Cardiac septum (tissue), 1 donor: ENCODE measurements around a stretch of chr10.

DNA sequence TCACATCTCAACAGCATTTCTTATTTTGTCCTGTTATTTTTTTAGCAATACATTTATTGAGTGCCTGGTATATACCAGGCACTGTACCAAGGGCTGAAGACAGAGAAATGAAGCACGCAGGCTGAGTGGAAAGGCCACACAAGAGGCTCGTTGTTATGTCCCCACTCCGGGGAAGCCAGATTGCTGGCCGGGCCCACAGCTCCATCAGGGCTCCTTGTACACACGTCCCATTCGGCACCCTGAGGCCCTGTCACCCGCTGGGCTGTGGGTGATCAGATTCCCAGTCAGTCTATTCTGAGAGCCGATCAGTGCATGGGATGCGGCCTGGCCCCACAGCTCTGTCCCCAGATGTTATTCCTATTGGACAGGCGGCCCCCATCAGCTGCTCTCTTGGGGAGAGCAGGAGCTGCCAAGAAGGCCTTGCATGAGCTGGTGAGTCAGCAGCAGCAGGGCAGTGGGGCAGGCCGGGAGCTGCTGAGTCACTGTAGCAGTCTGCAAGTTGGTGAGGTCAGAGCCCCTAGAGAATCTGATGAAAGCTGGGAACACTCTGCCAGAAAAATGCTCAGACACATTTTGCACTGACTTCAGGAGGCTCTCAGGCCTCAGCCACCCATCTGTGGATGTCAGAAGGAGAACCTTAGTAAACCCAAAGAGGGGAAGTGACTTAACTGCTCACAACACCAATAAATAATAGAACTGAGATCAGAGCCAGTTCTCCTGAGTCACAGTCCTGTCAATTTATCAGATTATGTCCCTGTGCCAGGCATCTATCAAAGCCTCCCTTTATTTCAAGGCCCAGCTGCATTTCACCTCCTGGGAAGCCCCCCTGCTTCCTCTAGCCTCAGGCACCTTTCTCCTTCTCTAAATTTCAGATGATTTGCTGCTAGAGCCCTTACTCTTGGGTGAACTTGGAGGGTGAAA lies 9.4 kb upstream of the PSAP start:
- PRO-cap = bidirectional peak, plus-strand start at position 569 of the sequence, minus-strand start at position 296 of the sequence

DNA sequence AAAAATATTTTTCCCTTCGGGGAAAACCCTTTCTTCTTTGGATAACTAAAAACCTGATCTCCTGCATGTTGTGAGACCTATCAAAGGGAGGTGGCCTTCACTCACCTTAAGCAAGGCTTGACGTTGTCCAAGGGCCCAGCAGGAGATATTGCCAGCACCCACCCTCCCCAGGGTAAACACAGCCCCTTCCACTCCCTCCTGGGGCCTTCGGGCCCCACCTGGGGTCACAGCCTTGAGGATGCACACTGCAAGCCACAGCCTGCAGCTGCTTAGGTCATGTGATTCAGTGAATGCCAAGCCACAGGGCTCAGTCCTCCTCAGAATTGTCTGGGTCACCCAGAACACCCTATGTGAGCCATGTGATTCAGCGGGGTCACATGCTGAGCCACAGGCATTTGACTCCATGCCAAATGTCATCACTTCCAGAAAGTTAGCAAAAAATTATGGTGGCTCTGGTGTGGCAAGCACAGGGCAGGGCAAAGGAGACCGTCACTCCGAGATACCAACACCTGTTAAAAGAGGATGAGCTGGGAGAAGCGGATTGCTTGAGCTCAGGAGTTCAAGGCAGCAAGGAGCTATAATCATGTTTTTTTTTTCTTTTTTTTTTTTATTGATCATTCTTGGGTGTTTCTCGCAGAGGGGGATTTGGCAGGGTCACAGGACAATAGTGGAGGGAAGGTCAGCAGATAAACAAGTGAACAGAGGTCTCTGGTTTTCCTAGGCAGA lies 17.2 kb upstream of the PSAP start:
- PRO-cap = no peak

GRCh38 chr10:71887992-71888481 lies 37.0 kb upstream of the PSAP start:
- PRO-cap = no peak

- PRO-cap = no peak
These were observed 9.3 kb downstream of the CHST3 start for GRCh38 chr10:71973336-71974043.

DNA sequence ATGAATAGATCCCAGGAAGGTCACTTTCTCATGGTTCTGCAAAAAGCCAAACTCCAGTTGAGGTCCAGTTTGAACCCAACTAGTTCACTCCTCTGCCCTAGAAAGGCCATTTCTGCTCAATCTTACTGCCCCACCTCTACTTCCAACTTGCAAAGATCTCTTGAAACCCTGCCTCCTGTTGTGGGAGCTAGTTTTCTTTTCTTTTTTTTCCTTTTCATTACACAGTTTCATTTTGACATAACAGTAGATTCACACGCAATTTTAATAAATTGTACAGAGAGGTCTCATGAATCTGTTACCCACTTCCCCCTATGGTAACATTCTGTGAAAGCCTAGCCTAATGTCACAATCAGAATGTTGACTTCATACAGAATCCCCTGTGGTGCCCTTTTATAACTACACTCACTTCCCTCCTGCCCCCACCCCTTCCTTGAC lies 21.3 kb downstream of the CHST3 start:
- PRO-cap = bidirectional peak, plus-strand start outside the sequence, minus-strand start at position 356 of the sequence

DNA sequence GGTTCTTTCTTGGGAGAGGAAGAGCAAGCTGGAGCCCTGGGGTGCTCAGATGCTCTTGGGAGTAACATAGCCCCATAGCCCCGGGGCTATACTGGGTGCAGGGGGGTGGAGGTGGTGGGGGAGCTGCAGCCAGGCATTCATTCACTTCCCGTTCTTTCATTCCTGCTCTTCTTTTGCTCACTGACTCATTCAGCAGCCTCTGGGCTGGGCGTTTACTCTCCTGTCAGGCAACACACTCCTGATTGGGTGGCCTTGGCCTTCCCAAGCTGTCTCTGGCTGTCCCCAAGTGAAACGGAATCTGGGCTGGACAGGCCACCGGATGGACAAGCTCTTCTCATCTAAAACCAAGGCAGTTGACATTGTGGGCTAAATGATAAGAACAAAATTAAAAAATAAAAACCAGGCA lies 34.6 kb downstream of the CHST3 start:
- PRO-cap = bidirectional peak, plus-strand start at position 285 of the sequence, minus-strand start at position 182 of the sequence

- PRO-cap = no peak
These were observed 48.1 kb downstream of the CHST3 start for GRCh38 chr10:72012207-72012882.

DNA sequence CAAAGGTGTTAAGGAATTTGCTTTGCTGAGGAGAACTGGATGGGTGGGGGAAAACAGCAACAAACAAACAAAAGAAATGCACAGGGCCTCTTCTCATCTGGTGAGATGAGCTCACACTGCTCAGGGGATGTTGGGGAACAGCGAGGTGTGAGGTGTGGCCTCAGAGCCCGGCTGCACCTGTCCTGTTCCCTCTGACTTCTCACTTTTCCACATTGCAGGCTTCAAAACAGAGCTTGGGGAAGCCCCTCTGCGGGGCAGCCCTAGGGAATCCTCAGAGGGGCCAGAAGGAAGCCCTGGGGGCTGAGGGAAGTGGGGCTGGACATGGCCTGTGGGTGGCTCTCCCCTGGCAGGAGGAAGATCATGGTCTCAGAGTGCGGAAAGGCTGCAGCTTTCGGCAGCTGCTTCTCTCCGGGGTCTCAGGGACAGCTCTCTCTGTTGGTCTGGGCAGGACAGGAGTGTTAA lies 27.2 kb downstream of the SPOCK2 start:
- PRO-cap = no peak

- PRO-cap = no peak
These were observed 25.6 kb downstream of the SPOCK2 start for GRCh38 chr10:72062697-72063274.

DNA sequence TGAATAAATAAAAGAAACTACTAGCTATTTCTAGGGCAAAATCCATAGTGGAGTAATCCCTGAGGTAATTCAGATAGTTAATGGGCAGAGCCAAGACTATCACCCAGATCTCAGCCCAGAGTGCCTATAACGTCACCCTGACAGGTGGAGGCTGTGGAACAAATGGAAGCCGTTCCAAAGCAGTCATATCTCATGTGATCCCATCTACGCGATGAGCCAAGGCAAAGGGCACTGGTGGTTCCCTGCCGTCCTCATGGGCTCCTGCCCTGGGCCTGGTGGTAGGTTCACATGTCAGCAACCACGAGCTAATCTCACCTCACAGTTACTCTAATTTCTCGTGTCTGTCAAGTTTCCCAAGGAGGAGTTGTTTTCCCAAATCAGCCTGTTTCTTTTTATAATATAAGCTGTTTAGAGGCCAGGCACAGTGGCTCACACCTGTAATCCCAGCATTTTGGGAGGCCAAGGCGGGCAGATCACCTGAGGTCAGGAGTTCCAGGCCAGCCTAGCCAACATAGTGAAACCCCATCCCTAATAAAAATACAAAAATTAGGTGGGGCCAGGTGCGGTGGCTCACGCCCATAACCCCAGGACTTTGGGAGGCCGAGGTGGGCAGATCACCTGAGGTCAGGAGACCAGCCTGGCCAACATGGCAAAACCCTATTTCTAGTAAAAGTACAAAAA lies 22.5 kb upstream of the ASCC1 start:
- PRO-cap = no peak

- PRO-cap = bidirectional peak, plus-strand start at chr10:72273106, minus-strand start at chr10:72272863
These were observed 1.1 kb upstream of the DDIT4 start for GRCh38 chr10:72272517-72273221.

- PRO-cap = bidirectional peak, plus-strand start at chr10:72333223, minus-strand start at chr10:72333219
These were observed 21.5 kb downstream of the DNAJB12 start for GRCh38 chr10:72332805-72333949.

GRCh38 chr10:72349151-72349810 lies 5.4 kb downstream of the DNAJB12 start:
- PRO-cap = no peak

DNA sequence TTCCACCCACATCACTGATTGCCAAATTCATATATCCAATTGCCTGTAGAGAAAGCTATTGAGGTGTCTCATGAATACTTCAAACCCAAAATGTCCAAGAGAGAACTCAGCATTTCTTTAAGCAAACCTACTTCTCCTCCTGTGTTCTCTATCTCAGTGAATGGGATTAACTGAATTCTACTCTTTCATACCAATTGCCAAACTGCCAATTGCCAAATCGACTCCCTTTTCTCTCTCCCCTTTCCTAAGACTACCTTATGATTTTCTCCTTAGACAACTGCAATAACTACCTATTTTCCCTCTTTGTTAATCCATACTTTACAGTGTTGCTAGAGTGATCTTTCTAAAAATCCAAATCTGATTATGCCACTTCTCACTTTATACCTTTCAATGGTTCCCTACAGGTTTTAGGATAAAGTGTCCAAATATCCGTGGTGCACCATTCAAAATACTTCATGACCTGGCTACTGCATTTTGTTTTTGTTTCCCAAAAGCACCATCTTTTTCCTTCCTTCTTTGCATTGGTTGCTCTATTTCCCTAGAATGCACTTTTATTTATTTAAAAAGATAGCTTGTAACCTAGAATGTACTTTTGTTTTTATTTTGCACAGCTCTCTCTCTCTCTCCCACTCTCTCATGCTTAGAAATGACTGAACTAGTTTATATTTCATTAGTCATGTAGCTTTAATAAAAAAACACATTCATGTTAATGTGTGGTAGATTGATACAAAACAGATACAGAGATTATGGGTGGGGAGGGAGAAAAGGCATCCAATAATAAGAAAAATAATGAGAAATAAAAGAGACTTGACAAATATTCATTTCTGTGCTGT lies 105.2 kb upstream of the DNAJB12 start:
- PRO-cap = no peak

DNA sequence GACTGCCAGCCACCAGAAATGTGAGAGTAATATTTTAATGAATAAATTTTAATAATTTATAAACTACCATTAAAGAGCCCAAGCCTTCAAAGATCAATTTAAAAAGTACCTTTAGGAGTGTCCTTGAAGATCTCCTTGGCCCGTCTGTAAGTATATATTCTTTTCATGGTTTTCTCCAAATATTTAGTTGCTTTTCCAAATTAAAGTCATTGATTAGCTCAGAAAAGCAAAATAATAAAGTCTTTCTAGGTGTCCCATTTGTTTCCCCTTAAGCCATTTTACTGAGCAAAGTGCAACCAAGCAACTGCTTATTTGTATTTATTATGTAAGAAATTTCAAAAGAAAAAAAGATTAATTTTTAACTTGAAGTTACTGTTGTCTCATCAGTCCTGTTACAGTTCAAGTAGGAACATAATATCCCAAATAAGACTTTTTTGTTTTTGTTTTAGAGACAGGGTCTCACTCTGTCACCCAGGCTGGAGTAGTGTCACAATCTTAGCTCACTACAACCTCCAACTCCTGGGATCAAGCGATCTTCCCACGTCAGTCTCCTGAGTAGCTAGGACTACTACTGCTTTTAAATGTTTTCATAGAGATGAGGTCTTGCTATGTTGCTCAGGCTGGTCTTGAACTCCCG lies 102.1 kb downstream of the MICU1 start:
- PRO-cap = no peak

DNA sequence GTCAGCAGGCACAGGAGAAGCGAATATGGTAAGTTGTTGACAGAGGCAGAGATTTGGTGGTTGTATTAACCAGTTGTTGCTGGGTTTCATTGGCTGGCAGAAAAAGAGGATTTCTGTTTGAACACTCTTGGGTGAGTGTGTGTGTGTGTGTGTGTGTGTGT lies 976 bp downstream of the MCU start:
- PRO-cap = no peak

DNA sequence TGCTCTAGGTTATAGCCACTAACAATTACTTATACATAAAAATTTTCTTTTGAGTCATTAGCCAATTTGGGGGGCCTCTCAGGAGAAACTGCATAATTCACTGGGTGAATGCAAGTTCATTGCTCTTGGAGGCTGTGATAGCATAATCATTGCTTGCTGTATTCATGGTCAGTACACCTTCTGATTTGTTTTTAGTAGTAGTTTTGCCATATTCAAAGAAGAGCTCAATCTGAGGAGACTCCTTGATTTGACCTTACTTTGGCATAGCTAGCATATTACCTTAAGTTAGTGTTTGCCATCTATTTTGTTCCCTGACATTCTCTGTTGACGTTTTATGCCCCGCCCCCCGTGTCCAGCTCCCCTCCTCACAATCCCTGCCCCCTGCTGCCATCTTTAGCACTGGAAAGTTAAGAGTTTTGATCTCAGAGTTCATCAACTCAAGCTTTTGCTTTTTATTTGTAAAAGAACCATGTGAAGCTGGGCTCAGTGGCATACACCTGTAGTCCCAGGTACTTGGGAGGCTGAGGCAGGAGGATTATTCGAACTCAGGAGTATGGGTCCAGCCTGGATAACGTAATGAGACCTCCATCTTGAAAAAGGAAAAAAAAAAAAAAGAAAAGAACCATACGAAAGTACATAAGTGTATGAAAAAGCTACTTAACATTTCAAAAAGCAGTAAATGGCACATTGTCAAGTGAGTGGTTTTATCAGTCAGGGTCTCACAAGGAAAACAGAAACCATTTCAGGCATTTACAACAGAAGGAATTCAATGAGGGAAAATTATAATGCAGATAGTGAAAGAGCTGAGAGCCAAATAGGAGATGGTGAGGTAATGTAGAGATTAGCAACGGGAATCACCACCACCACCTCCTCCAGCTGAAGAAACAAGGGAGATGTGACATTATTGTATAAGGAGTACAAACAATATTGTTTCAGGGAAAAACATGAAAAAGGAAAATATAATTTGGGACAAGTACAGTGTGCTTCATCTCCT lies 64.8 kb downstream of the MCU start:
- PRO-cap = no peak

- PRO-cap = no peak
These were observed 67.7 kb downstream of the MCU start for GRCh38 chr10:72759632-72759975.

DNA sequence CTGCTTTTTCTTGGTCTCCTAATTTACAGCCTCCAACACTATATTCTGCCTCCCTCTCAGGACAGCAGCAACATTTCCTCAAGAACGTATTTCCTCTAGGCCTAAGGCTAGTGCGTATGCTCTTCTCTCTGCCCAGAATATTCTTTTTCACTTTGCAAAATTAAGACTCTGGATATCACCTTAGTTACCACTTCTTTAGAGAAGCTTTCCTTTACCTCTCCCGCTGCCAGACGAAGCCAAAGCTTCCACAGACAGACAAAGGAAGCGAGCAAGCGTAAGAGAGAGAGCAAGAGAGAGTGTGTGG lies 64.2 kb downstream of the P4HA1 start:
- PRO-cap = no peak

- PRO-cap = bidirectional peak, plus-strand start at chr10:73044601, minus-strand start at chr10:73044448
These were observed 52.4 kb downstream of the P4HA1 start for GRCh38 chr10:73044173-73044711.